AG08470 (cell line): ENCODE measurements around a stretch of chr10.

GRCh38 chr10:94031496-94032223 lies 37.9 kb downstream of the PLCE1 start:
- RRBS = no CpG with 5 or more reads among the region's 4 CpGs

- RRBS = no CpG with 5 or more reads among the region's 8 CpGs
These were observed 94.0 kb downstream of the NOC3L start for GRCh38 chr10:94268659-94269182.

GRCh38 chr10:94358033-94359321 lies 4.3 kb downstream of the NOC3L start:
- RRBS = no CpG with 5 or more reads among the region's 12 CpGs

- RRBS = no CpG with 5 or more reads among the region's 2 CpGs
These were observed 52.5 kb upstream of the CYP2C8 start for GRCh38 chr10:95121807-95122210.

DNA sequence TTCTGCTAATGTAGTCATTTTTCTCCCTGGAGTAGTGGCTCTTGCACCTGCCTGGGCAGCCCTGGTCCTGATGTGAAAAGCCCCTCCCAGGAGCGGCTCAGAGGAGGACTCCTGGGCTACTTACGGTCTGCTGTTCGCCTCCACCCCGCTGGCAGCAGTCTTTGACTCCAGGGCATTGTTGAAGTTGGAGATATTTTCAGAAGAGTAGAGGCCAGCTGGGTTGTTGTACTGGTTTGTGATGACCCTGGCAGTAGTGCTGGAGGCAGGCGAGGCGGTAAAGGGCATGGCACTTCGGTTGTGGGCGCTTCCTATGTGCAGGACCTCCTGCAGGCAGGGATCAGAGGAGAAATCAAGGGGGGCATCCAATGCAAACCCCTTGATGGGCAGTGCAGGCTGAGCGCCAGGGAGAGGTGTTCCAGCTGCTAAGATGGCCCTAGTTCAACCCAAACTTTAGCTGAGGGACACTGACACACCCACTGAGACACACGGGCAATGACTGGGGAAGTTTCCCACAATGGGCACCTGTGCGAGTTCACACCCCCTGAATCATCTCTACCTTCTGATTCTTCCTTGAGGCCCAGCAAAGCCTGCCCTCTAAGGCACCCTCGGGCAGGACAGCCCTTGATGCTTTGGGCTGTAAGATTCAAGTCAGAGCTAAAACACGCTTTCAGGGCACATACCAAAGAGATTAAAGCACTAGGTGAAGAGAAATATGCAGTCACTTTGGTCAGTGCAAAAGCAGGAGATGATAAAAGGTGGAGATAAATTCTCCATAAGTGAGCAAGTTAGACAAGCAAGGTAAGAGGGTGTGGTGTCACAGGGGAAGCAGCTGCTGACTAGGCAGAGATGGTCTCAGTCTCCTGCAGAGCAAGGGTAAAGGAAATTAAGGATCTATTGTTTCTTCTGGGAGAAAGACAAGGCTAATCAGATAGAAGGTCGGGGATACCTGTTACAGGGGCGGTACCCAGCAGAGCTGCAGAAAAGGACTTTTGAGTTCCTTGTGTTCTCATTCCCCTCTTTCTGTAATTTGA lies 26.7 kb downstream of the PDLIM1 start:
- RRBS = no CpG with 5 or more reads among the region's 15 CpGs

GRCh38 chr10:95275519-95275945 lies 15.3 kb downstream of the PDLIM1 start:
- RRBS = no CpG with 5 or more reads among the region's 2 CpGs

- RRBS = no CpG with 5 or more reads among the region's 5 CpGs
These were observed 4.9 kb upstream of the PDLIM1 start for GRCh38 chr10:95295791-95296016.

DNA sequence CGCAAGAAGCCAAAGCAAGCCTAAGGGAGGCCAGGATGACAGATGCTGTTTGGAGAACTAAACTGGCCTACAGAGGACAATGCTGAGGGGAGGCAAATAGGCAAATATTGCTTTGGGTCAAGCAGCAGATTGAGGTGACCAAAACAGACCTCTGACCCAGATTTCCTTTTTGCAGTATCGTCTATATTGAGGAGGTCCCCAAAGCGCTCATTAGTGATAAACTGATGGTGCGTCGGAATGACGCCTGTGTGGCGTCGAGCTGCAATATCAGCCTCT lies 60.2 kb upstream of the PDLIM1 start:
- RRBS = no CpG with 5 or more reads among the region's 8 CpGs

DNA sequence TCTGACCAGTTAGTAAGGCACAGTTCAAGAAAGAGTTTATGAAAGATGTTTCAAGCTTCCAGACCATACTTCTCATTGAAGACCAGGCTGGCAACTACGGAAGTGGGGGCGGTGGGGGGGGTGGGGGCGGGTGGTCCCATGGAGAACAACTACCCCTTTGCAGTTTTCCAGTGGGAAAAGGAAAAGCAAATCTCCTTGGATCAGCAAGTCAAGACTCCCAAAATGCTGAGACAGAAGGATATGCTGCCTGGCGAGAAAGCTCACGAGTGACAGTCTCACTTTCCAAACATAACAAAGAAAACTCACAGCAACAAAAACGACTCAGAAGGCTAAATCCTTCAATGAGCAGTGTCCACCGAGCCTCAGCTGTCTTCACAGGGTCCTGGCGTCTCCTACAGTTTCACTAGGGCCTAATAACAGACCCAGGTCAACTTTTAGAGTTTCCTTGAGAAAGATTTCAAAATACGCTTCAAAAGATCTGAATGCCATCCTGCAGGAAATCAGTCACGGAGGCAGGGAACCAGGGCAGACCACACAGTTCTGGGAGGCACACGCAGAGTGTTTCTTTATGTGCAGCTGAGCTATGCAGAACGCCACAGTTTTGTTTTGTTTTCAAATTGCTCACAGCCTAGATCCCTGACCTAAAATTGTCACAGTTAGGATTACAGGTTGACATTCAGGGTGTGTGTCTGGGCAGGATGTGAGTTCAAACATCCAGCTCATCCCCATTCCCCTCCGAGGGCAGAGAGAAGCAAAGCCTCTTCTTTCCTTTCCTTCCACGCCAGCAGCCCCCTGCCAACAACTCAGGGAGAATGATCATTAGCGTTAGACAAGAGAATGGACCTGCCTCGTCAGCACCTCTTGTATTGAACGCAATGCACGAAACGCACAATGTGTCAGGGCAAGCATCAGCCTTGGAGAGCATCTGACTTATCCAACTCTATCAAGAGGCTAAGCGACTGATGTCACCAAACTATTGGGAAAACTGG lies 128.0 kb downstream of the SORBS1 start:
- RRBS = no CpG with 5 or more reads among the region's 20 CpGs

DNA sequence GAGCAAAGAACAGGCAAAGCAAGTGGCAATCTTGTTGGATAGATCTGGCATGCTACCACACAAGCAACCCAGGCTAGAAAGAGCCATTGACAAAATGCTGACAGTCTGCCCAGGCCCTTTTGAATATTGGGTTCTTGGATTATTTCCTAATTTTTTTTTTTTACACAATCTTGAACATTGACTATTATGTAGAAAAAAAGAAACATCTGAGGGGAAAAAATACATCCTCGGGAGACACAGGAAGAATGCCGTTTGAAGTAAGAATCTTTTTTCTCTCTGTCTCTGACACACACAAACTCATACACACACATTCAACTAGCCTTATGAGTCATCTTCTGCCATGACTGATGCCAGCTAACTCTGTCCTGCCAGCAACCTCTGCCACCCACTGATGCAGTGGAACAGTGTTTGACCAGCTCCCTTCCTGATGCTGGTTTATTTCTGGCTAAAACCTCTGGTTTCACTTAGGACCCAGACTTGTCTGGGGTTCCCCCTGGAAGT lies 47.2 kb downstream of the SORBS1 start:
- RRBS = no CpG with 5 or more reads among the region's 2 CpGs

DNA sequence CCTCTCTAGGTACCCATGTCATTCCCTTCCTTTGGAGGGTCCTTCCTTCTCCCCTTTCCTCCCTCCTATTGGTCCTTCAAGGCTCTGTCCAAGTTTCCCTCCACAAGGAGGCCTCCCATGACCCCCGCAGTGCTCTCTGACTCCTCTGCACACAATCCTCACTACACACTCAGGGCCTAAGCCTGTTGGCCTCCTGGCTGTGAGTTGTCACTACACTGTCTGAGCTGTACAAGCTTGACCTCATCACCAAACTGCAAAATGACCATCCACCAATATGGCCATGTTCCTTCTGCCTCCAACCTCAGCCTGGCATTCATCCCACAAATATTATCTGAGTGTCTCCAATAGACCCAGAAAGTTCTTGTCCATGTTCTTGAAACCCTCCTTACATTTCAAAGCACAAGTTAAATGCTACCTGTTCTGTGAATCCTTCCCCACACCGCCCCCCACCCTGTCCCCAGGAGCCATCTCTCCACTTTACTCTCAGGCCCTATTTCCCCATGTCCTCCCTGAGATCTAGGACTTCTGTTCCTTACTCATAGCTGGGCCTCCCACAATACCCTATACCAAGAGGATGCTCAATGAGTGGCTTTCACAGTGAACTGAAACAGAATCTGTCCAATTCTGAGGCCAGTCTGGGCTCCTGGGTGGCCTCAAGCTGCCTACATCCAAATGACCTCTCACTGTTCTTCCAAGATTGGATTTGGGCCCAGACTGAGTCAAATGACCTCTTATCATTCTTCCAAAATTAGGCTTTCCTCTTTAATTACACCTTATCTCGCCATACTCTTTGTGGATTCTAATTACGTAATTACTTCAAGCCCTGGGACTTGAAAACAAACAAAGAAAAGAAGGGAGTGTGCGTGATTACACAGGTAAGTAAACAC lies 19.2 kb downstream of the SORBS1 start:
- RRBS = no CpG with 5 or more reads among the region's 5 CpGs

DNA sequence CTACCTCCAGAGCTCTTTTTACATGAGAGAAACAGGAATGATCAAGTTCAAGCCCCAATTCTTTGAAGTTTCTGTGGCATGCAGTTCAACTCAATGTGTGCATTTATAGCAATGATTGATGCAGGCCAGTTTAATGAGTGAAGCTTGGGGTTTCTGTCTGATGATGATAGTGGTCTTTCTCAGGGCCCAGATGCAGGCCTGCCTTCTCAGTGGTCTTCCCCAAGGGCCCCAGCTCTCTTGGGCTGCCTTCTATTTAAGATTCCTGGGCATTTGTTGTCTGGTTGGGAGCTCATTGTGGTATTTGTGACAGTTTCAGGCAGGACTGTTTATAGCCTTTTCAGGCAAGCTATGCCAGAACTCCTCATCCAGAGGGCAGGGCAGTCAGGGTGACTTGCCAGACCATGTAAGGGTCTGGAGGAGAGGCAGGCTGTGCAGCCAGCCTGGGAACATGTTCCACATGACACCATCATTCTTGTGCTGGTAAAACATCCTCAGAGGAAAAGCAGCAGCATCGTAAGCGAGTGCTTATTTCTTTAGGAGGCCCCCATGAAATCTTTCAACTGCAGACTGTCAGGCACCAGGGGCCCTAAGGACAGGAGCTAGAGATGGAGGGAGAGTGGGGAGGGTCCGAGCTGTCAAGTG lies 43.9 kb upstream of the SORBS1 start:
- RRBS = no CpG with 5 or more reads among the region's 3 CpGs

- RRBS = no CpG with 5 or more reads among the region's 2 CpGs
These were observed 9.7 kb downstream of the TM9SF3 start for GRCh38 chr10:96576992-96577572.

GRCh38 chr10:96587248-96588030 lies 627 bp upstream of the TM9SF3 start:
- RRBS = 2% methylated on average over 9 of the region's 24 CpGs

GRCh38 chr10:96630672-96631167 lies 43.9 kb upstream of the TM9SF3 start:
- RRBS = no CpG with 5 or more reads among the region's 3 CpGs

GRCh38 chr10:96718135-96719115 lies 1.9 kb downstream of the PIK3AP1 start:
- RRBS = no CpG with 5 or more reads among the region's 13 CpGs

- RRBS = no CpG with 5 or more reads among the region's 9 CpGs
These were observed 1.6 kb downstream of the LCOR start for GRCh38 chr10:96833698-96834098.

DNA sequence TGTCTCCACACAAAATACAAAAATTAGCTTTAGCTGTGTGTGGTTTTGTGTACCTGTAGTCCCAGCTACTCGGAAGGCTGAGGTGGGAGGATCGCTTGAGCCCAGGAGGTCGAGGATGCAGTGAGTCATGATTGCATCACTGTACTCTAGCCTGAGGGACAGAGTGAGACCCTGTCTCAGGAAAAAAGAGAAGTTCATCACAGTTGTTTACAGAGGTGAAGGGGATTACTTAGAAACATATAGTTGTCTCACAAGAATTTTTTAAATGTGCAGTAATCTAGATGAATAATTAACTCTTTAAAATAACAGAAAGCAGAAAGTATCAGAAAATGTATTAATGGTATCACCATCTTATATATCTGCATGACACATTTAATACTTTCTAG lies 8.9 kb downstream of the LCOR start:
- RRBS = no CpG with 5 or more reads among the region's 3 CpGs

- RRBS = no CpG with 5 or more reads among the region's 2 CpGs
These were observed 75.0 kb downstream of the LCOR start for GRCh38 chr10:96906968-96907706.

GRCh38 chr10:97270437-97270909 lies 22.0 kb downstream of the ARHGAP19 start:
- RRBS = no CpG with 5 or more reads among the region's 3 CpGs